Fallopian tube (tissue), 1 donor: ENCODE measurements around a stretch of chr10.

DNA sequence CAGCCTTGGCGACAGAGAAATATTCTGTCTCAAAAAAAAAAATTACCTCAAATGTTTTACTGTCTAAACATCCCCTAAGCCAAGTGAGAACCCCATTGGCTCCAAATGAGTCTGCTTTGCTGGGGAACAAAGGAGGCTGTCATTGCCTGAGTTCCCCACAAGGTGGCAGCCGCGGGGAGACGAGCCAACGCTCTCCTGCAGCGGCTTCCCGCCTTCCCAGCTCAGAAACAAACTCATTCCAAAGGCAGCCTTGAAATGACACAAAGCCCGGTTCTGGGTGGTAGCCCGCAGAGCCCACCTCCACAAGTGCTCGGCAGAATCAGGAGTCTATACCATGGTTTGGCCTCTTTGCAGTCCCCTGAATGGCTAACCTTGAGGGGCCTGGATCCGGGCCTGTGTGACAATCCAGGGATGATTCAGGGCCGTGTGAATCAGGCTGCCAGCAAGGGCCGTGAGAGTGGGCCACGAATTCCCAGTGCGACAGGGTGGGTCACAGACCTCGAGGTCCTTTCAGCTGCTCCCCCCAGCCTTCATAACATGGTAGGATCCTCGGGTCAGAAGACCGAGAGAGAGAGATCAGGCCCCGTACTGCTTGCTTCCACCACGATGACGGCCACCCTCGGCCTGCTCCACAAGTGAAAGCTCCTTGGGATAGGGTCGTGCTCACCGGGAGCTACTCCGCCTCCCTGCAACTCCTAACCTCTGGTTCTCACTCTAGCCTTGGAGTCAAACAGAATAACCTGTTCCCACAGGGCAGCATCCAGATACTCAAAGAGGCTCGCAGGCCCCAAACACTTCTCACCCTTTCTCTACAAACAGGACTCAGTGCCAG is 79.7 kb downstream of the DLG5 start:
- PRO-cap, result no peak

GRCh38 chr10:77856370-77856568 is 70.3 kb downstream of the DLG5 start:
- PRO-cap, result no peak

GRCh38 chr10:77869845-77870555 is 56.6 kb downstream of the DLG5 start:
- PRO-cap, result no peak

GRCh38 chr10:77909772-77910184 is 16.8 kb downstream of the DLG5 start:
- PRO-cap, result no peak

GRCh38 chr10:77969265-77969699 is 42.7 kb upstream of the DLG5 start:
- PRO-cap, result bidirectional peak, plus-strand start at chr10:77969516, minus-strand start at chr10:77969431

- PRO-cap, result no peak
These were observed 44.8 kb upstream of the DLG5 start for GRCh38 chr10:77971259-77971772.

DNA sequence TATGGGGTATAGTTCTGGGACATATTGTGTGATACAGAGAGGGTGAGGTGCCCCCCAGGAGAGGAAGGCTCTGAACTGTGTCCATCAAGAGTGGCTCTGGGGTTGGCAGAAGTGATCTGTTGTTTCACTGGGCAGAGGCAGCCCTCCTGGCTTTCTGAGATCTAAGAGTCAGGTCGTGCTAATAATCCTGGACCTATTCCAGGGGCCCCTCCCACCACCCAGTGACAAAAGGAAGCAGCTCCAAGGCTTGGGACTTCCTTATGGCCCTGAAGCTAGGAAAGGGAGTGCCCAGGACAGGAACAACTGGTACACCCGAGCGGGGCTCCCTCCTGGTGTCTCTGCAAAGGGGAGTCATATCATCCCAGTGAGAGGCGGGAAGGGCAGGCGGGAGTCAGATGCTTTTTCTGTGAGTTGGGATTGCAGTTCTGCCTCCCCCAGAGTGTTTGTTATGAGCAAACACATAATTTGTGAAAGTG is 32.3 kb downstream of the RPS24 start:
- PRO-cap, result no peak

DNA sequence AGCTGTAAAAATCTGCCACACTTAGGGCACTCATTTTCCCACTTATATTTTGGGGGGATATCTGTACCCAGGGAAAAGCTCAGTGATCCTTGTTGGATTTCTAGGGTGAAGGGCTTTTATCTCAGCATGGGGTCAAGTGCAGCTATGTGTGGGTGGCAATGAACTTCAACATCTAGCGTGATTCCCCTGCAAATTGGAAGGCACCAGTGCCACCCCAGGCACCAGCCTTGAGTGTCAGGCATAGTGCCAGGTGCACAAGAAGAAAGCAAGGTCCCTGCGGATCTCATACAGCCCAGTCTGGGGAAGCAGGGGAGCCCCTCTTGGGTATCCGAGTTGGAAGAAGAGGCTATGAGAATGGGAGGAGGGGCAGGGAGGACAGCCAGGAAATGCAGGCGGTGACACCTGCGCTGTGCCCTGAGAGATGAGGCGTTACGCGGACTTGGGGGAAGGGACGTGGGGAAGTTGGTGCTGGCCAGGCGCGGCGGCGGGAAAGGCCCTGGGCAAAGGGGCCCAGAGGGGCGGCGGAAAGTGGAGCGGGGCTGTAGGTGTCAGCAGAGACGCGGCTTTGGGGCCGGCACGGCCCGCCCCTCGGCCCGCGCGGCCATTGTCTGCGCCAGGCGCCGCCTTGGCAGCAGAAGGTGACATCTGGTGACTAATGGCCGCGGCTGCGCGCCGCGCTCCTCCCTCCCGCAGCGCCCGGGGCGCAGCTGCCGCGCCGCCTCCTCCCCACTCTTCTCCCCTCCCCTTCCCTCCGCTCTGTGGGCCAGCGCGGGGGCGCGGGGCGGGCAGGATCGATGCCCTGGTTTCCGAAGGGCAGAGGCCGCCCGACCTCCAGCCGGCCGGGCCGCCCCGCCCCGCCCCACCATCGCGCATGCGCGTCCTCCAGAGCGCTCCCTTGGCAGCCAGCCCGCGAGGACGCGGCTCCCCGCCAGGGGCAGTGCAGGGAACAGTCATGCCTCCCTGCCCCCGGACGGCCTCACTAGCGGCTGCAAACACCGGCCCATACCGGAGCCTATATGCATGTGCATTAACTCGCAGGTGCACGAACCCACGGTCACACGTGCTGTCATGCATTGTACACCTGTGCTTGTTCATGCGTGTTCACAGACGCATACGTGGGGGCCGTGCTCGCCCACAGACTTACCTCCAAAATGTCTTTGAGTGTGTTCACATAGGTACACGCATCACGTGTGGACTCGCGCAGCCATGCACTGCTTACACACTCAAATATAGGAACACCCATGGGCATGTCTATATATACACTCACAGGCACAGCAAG is 269.4 kb downstream of the RPS24 start:
- PRO-cap, result unidirectional peak, plus-strand start at position 447 of the sequence; bidirectional peak, plus-strand start at position 634 of the sequence, minus-strand start at position 654 of the sequence; unidirectional peak, minus-strand start at position 698 of the sequence; unidirectional peak, minus-strand start at position 826 of the sequence

- PRO-cap, result unidirectional peak, plus-strand start at chr10:78656453; unidirectional peak, plus-strand start at chr10:78656477
These were observed 412.7 kb upstream of the ZMIZ1 start for GRCh38 chr10:78656020-78656538.

DNA sequence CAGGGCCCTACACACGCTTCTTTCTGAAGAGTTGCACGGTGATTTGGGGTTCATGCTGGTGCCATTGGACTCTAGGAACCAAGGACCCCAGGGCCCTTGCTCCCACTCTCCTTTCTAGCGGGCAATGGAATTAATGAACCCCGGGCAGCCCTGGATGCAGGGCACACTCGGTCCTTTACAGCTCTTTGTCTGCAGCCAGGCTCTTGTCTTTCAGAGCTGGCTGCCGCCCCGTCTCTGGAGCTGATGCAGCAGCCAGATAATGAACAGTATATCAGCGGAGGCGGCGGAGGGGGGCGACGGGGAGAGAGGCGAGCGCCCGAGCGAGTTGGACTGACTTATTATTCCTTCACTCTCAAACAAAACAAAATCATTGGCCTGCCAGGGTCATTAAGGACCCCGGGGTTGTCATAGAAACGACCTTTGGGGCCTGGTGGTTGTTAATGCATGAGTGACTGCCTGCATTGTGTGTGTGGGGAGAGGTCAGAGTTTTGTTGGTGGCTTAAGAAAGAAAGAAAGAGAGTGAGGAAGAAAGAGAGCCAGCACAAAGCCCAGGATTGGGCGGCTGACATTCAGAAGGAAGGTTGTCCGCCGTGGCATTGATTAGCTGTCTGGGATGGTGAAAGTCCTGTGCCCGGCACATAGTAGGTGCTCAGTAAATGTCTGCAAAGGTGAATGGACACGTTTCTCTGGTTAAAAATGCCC is 411.9 kb upstream of the ZMIZ1 start:
- PRO-cap, result bidirectional peak, plus-strand start at position 513 of the sequence, minus-strand start at position 236 of the sequence

DNA sequence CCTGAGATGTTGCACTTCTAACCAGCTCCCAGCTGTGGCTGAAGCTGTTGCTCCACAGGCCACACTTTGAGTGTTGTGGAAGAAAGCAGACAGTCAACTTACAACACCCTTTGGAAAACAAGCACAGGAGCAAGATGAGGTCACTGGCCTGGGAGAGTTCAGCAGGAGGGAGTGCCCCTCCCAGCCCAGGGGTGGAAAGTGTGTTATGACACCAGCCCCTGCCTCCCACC is 48.9 kb upstream of the ZMIZ1 start:
- PRO-cap, result no peak

- PRO-cap, result no peak
These were observed 30.0 kb upstream of the ZMIZ1 start for GRCh38 chr10:79038754-79039226.

GRCh38 chr10:79059737-79060259 is 9.0 kb upstream of the ZMIZ1 start:
- PRO-cap, result no peak

GRCh38 chr10:79069316-79069833 is 609 bp downstream of the ZMIZ1 start:
- PRO-cap, result bidirectional peak, plus-strand start at chr10:79069633, minus-strand start at chr10:79069578

- PRO-cap, result no peak
These were observed 5.0 kb downstream of the ZMIZ1 start for GRCh38 chr10:79073353-79074515.

GRCh38 chr10:79098706-79099332 is 30.1 kb downstream of the ZMIZ1 start:
- PRO-cap, result no peak

DNA sequence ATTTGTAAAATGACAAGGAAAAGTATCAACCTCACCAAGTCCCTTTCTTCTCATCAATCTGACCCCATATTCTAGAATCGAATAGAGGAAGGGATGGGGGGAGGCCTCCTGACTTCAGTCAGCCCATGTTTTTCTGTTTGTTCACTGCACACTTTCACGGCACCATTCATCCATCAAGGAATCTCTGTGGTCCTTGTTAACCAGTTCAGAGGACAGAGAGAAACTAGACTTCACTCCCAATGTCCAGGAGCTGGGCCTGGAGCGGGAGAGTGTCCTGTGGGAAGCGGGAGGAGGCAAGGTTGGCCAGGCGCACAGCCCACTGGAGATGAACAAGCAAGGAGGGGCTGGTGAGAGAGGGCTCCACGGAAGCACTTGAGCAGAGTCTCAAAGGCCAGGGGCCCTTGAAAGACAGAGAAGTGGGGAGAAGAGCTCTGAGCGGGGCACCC is 49.4 kb downstream of the ZMIZ1 start:
- PRO-cap, result no peak

- PRO-cap, result unidirectional peak, minus-strand start at chr10:79137954
These were observed 69.2 kb downstream of the ZMIZ1 start for GRCh38 chr10:79137833-79138565.

DNA sequence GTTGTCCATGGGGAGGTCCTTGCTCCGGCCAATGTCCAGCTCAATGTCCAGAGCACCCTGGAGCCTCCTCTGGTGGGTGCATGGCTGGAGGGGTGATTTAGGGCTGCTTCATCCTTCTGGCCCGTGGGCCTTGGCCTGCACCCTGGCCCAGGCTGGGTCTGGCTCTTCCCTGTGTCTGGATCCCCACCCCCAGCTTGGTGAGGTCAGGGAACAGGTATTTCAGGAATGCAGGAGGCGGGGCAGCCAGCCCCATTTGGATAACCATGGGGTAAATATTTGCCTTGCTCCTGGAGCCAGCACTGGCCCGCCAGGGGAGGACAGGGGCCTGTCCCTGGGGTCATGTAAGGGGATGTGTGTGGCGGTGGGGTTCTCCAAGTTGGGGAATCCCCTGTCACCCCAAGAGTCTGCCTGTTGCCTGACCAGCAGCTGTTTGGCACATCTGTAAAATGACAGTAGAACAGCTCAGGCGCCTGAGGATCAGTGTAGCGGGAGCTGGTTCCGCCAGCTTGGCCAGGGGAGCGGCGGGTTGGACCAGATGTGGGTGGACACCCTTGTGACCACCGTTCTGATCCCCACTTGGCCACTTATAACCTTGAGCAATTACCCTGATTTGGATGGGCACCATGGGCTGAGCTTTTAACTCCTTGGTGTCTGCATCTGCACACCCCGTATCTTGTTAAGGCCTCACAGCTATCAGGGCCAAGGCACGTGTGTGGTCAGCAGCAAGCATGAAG is 88.9 kb downstream of the ZMIZ1 start:
- PRO-cap, result no peak

DNA sequence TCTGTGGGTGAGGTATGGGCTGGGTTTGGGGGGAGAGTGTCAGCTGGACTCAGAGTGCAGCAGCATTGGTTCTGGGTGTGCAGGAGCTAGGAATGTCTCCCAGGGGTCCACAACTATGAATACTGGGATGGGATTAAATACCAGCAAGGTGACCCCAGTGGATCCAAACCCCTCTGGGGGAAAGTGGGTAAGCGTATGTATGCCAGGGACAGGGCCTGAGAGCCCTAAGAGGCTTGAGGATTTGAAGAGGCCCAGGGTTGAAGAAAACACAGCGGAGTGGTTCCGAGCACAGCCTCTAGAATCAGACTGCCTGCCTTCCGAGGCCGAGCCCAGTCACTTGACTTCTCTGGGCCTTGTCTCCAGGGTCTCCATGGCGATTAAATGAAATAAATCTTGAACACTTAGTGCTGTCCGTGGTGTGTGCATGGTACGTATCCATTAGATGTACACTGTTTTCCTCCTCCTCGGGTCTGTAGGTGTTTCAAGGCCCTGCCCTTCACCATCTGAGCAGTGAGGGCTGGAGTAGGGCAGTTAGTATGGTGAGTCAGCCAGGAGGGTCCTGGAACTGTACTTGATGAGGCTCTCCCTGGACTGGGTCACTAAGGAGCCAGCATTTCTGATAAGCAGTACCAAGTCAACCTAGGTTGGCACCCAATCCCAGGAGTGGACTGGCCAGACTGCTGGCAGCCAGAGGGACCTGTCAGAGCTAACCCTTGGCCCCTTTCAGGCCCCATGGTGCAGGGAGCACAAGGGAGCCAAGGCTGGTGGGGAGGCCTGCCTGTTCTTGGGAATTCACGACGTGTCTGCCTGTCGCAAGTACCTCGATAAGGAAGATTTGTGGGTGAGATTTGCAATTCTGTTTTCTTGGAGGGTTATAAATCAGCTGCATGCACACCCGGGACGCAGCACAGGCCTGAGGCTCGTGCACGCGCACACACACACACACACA is 113.9 kb downstream of the ZMIZ1 start:
- PRO-cap, result unidirectional peak, minus-strand start at position 297 of the sequence